Neuron (in vitro differentiated cells): ENCODE measurements around a stretch of chr1.

DNA sequence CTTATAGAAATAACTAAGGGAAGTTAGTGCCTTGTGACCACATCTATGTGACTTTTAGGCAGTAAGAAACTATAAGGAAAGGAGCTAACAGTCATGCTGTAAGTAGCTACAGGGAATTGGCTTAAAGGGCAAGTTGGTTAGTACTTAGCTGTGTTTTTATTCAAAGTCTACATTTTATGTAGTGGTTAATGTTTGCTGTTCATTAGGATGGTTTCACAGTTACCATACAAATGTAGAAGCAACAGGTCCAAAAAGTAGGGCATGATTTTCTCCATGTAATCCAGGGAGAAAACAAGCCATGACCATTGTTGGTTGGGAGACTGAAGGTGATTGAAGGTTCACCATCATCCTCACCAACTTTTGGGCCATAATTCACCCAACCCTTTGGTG is 5.8 kb upstream of the IFI44 start:
- PRO-cap = no peak

DNA sequence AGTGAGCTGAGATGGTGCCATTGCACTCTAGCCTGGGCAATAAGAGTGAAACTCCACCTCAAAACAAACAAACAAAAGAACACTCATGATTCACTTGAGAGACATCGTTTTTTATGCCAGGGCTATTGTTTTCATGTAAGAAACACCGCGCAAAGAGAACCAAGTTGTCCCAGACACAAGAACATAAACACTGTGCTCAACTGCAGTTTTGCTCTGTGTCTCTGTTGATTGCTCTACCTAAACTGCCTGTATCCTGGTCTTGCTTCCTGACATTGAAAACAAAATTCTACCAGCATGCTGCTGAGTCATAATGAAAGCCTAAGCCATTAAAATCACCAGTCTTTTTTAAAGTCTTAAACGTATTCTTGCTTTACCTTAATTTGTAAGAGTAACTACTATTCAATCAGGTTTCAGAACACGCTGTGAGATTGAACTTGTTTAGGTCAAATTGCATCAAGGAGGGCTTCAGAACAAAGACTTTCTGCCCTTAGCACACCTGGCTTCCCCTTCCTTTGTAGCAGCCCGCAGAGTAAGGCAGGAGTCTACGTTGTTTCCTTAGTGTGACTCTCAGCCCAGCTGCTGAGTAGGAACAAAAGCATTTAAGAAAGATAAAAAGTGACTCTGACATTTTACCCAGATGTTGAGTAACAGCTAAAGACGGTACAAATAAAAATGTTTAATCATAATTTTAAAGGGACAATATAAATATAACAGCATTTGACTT is 186.7 kb upstream of the ADGRL4 start:
- PRO-cap = no peak

- PRO-cap = no peak
Observed at GRCh38 chr1:81174772-81175130, 626.0 kb upstream of the ADGRL2 start.

GRCh38 chr1:81802587-81803420 is 2.1 kb downstream of the ADGRL2 start:
- PRO-cap = bidirectional peak, plus-strand start at chr1:81802847, minus-strand start at chr1:81802738; bidirectional peak, plus-strand start at chr1:81803165, minus-strand start at chr1:81803084

DNA sequence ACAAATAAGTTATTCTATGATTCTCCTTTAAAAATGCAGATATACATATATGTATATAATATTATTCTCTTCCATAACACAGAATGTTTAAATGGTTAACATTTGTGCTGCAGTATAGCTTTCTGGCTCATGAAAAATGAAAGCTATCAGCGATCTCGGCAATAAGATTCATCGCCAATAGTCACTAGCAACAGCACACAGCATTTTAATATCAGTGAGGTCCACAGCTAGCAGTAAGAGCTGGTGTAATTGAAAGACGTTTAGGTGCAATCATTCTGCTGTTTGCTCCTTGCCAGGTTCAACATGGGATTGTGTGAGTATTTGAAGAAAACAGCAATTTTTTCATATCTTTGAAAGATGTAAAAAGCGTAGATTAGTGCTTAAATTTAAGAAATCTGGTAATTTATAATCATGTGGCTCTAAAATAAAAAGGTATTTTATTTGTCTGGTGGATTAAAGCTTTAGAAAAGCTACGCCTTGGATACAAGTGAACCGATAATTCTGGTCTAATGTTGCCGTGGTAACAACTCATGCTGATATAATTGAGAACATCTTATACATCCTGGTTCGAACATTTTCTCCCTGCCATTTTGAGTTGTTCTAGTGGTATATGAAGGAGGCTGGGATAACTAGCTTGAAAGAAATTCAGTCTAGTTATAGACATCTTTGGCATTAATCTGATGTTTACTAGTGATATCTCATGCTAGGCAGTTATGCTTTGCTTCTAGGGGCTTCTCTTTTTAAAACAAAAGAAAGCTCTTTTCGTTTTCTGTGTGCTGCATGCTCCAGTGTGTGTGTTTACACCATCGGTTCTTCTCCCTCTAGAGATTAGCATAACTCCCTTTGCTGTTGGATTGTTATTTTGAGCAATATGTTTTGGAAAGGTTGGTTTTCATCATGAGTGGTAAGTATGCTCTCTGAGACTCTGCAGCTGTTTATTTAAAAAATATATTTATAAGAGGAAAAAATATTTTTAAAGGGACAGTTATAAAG is 20.3 kb downstream of the PRKACB start:
- PRO-cap = unidirectional peak, plus-strand start at position 589 of the sequence

DNA sequence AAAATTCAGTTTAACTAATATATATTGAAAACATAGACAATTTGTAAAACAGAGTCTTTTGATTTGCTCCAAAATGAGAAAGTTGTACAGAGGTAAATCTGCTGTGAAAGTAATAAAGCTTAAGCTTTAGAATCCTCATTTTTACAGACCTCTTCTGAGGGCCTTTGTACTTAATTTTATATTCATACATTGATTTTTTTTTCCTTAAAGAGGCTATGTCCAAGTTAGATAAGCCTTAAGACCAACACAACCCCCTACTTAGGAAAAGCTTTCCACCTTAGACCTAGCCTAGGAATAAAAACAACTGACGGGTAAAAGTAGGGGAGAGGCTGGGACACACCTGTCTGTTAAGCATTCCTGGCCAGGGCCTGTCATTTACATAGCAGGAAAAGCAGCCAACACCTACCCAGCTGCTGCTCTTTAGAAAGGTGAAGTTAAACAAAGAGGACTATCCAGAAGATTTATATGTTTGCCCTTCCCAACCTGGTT is 29.2 kb upstream of the SAMD13 start:
- PRO-cap = no peak

- PRO-cap = no peak
Observed at GRCh38 chr1:84348228-84348588, 46.7 kb downstream of the SAMD13 start.

- PRO-cap = no peak
Observed at GRCh38 chr1:84443328-84443772, 35.7 kb upstream of the RPF1 start.

DNA sequence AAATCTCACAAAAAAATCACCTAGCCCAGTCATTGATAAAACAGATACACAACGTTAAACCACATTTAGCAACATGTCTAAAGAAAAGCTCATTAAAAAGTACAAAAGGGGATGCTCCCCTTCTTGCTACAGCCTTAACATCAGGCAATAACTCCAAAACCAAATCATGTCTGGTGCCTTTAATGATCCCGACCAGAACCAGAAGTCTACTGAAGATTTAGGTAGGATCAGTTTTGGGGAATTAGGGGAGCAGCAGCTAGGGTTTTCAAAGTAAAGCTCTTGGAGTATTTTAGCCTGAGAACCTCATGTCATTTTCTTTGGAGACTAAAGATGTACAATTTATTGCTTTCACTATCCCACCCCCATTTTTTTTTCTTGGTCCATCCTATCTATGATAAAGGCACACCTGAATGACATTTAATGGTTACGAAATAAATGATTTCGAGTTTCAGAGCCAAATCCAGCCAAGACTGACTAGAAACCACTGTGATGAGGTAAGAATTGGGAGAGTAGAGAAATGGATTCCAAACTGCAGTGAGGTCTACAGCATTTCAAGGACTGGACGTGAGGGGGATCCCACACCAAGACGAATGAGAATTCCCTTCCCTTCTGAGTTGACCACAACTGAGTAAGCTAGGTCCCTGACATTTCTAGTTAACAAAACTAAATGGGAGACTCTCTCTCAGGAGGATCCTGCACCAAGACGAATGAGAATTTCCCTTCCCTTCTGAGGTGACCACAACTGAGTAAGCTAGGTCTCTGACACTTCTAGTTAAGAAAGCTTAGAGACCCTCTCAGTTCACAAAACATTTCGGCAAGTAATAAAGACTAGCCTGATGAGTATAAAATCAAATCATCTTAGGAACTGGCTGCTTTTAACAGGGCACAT is 1.8 kb upstream of the SPATA1 start:
- PRO-cap = no peak

GRCh38 chr1:84598890-84599560 is 24.8 kb upstream of the CTBS start:
- PRO-cap = no peak

- PRO-cap = no peak
Observed at GRCh38 chr1:84669608-84670195, 20.6 kb downstream of the SSX2IP start.

DNA sequence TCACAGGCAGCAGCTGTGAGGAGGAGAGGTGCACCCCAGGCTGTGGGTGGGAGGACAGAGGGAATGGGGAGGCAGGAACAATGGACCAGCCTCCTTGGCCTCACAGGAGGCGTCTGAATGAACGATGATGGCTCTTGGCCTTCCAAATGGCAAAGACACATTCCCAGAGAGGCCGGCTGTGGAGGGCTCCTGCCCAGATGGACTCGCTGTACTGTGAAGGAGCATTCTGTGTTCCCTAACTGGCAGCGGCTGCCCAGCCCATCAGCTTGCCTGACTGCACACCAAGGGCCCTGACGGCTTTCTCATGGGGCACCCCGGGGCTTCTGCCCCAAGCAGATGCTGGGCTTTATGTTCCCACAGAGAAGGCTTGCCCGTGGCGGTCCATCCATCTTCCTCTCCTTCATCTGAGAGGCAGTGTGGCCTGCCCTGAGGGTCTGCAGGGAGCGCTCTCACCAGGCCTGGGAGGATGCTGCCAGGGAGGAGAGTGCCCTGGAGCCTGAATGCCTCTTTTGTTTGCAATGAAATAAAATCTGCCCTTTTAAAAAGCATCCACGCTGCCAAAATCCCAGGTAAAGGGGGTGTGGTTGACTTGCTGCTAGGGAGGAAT is 84.4 kb upstream of the SSX2IP start:
- PRO-cap = no peak

- PRO-cap = no peak
Observed at GRCh38 chr1:84862605-84863179, 30.3 kb downstream of the LPAR3 start.

DNA sequence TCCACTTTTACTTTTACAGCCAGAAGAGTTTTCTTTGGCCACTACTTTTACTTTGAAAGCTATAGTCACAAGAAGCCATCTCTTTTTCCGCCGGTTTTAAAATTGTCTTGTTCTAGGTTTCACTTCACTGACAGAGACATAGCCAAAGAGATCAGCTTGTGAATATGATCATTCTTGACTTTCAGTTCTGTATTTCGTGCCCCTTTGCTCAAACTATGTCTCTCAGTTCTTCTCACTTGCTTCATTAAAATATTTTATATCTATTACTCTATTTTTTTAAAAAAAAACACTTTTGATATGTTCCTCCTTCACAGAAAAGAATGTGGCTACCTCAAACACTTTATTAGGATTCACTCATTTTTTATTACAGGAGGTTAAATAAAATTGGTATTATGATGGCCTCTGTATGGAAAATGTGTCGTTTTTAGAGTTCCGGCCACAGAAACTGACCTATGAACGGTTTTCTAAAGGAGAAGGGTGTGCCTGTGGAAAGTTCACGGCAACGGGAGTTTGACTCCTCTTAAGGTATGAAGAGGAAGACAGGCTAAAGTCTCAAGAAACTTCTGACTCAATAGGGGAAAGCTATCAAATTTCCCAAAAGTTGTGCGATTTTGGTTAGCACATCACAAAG is 1.3 kb downstream of the MCOLN2 start:
- PRO-cap = no peak

DNA sequence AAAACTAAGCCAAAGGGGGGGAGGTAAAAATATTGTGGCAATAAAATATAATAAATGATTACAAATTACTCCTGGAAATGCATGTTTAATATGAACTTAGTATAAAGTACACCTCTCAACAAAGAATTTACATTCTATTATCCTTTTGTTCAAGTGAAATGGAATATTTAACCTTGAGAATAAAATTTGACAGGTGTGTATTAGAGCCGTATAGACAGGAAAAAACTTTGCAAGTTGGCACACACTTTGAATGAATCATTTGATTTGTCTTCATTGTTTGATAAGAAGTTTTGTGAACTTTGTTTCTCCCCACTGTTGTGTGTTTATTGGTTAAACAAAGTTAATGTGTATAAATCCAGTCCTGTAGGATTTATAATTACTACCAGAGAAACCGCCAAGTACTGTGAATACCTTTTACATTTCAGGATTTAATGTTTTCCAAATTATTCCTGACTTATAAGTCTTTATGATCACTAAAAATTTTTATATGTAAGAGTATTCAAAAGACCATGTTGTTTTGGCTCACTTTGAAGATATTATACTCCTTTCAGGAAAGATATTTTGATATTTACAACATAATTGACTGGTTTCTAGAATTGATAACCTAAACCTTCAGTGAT is 1.9 kb downstream of the SYDE2 start:
- PRO-cap = no peak

DNA sequence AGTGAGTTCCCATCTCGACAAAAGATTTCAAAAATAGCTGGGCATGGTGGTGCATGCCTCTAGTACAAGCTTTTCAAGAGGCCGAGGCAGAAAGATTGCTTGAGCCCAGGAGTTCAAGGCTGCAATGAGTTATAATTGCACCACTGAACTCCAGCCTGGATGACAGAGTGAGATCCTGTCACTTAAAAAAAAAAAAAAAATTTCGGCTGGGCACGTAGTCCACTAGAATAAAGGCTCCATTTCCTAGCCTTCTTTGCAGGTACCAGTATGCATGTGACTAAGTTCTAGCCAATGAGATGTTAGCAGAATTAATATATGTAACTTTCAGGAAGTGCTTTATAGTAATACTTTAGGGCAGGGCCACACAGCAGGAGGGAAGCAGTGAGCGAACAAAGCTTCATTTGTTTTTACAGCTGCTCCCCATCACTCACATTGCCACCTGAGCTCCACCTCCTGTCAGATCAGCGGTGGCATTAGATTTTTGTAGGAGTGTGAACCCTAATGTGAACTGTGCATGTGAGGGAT is 28.8 kb upstream of the SYDE2 start:
- PRO-cap = no peak

DNA sequence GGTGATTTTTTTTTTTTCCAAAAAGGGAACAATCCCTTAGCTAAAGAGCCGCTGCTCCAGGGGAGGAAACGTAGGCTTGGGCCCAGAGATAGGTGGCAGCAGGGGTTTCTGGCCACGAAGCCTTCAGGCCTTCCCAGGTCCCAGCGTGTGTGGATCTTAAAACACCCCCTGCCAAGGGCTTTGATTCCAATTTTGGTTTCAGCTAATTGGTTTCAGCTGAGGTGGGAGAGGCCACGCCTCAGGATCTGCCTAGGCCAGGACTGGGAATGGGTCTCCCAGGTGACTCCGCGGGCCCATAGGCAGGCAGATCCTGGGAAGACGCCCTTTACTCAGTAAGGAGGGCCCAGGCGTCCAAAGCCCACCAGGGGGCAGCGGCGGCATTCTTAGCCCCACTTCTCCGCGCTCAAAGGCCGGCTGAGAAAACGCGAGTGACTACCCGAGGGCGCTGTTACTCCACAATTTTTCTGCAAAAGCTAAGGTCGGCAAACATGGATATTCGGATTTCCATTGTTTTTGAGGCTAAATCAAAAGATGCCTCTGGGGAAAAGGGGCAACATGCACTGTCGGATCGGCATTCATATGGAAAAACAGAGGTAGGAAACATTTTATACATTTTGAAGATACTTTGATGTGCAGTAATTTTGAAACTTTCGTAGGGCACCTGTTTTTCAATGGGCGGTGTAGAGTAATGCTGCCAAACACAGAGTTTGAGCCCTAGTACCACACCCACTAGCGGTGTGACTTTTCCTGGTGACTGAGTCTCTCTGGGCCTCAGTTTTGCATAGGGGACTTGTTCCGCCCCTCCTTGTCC is 31.7 kb upstream of the BCL10 start:
- PRO-cap = no peak

GRCh38 chr1:85464174-85465019 is 562 bp downstream of the DDAH1 start:
- PRO-cap = no peak

DNA sequence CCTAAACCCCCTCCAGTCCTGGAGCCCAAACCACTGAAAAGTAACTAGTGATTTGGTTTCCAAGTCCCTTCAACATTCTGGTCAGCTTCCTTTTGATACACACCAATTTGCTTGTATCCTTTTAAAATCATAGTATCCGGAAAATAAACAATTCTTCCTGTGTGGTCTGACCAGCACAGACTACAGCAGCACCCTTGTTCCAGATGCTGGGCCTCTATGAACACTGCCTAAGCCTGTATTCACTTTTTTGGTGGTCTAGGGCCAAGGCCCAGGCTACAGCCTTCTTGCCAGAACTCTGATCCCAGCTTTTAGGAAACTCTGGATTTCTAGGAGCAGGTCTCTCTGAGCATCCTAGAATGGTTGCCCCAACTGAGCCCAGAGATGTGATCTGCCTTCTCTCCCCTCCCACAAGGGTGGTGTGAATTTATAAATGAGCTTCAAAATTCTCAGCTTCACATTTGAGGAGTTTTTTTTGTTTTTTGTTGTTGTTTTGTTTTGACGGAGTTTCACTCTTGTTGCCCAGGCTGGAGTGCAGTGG is 883 bp upstream of the DDAH1 start:
- PRO-cap = no peak

DNA sequence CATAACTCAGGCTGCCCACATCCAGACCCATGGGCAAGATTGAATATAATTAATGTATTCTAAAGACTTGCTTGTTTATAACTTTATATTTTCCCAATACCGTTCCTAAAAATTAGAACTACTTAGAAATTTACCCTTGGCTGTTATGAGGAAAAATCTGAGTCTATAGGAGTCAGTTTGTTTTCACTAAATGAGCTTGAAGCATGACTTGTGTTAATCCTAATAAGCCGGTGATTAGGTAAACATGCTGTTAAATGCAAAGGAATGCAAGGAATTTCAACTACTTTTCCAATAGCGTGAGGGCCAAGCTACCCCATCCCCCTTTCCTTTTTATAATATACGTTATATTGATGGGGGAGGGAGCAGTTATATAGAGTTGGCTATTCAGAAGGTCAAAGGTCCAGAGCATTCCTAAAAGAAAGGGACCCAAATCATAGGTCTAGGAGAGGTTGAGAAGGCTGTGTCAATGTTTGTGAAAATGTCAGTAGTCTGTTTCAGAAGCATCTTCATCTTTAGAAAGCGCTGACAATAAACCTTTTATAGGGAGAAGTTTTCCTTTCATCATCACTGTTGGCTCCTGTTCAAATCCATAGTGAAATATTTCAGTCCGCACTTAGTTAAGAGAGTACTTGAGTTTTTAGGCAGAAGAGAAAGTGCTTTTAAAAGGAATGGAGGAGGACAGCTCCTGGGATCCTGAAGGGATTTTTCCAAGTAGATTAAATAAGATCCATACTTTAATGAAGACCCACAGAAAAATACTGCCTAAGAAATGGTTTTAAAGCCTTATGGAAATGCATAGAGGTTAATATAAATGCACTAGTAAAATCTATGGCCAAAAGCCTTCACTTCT is 3.8 kb downstream of the CCN1 start:
- PRO-cap = no peak